CD14-positive monocyte (primary cell): Measurements from ENCODE around the genes NOTCH2 and NBPF8.

GRCh38 chr1:119765672-119766087 is 3.0 kb downstream of the HMGCS2 start:
- CAGE, long polyA plus RNA, result no peak

DNA sequence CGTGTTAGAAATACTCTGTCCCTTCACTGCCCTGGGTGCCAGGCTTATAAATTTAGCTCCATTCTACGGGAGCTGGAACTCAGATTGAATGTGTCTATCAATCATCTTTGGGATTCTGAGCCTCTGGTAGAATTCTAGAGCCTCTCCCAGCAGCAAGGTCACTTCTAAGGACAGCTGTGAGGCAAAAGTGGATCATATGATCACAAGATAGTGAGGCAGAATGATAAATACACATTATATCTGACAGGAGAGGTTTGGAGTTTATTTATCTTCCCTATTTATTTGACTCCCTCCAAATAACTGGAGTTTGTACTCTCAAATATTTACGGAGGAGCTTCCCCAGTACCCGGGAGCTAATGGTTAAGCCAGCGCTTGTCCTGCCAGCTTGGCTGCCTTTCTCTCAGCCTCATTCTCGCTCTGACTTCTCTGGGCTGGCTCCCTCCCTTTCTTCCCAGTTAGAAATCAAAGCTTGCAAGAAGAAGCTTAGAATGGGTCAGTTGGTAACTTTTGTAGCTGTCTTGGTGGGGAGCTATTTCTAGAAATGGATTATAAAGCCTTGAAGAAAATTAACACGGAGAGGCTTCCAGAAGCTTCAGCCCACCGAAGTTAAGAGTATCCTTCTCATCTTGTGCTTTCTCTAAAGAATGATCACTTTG is 2.3 kb downstream of the HMGCS2 start:
- CAGE, long polyA plus RNA, result no peak

DNA sequence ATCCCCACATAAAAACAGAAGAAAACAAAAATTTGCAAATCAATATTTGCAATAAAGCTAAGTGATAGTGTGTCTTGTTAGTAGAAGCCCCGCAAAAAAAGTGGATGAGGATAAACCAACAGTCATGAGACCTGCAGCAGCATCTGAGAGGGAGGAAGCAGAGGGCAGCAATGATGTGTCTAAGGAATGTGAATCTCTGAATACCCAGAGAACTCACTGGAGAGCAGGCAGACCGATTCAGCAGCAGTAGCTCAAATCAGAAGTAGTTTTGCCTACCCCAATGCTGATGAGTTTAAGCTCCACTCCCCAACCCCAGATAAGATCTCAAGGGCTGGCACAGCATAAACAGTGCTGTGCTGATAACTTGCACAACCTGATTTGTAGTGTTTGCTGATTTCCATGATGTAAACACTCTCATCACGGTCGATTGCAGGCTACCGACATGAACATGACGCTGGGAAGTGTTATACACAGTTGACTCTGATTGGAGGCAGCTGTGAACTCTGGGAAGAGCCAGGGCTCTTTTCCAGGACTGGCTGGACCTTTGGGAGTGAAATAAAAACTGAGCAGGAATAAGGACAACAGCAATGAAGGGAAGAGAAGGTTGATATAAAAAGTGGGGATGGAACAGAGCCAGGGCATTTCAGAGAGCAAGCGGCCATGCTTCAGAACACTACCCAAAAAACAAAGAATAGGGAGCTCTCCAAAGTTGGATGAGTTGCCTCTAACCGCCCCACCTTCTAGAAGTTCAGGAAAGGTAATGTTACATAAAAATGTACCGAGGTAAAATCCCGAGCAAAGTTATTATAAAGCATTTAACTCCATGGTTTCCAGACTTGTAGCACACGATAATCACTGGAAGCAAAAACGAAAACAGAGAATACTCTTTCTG is 11.3 kb upstream of the HMGCS2 start:
- CAGE, long polyA plus RNA, result no peak

GRCh38 chr1:119799477-119800116 is 11.7 kb downstream of the REG4 start:
- CAGE, long polyA plus RNA, result no peak

GRCh38 chr1:119937576-119938145 is 41.3 kb upstream of the ADAM30 start:
- CAGE, long polyA plus RNA, result no peak

DNA sequence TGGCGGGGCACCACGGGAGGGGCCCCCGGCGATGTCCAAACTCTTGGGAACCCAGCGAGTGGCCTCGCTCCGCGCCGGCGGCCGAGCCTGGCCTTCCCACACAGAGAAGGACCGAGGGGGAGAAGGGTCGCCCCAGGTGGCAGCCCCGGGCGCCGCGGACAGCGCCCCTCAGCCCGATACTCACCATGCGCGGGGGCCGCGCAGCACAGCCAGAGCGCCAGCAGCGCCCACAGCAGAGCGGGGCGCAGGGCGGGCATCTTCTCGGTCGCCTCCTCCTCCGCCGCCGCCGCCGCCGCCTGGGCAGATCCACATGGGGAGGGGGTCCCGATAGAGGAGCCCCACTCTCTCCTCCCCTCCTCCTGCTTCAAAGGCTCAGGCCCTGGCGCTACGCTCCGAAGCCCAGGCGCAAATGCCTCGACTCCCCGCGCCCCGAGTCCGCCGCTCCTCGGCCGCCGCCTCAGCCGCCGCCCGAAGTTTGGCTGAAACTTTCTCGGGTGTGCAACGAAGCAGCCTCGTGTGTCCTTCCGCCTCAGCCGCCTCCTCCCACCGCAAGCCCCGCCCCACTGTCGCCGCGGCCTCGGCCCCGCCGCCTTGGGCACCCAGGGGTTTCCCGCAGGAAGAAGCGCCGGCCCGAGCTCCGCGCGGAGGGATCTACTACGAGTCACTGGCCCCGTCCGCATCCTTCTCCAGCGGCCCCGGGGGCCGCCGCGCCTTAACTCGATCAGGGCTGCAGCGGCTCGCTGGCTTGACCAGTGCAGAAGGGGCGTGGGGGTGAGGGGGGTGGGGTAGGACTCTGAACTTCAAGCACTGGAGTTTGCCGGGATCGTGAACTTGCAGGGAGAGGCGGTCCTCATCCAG is at the start of gene NOTCH2:
Gene NOTCH2 (minus strand): TSS at position 513 of the 858 bp plus-strand sequence.
- CAGE, long polyA plus RNA, result no peak

DNA sequence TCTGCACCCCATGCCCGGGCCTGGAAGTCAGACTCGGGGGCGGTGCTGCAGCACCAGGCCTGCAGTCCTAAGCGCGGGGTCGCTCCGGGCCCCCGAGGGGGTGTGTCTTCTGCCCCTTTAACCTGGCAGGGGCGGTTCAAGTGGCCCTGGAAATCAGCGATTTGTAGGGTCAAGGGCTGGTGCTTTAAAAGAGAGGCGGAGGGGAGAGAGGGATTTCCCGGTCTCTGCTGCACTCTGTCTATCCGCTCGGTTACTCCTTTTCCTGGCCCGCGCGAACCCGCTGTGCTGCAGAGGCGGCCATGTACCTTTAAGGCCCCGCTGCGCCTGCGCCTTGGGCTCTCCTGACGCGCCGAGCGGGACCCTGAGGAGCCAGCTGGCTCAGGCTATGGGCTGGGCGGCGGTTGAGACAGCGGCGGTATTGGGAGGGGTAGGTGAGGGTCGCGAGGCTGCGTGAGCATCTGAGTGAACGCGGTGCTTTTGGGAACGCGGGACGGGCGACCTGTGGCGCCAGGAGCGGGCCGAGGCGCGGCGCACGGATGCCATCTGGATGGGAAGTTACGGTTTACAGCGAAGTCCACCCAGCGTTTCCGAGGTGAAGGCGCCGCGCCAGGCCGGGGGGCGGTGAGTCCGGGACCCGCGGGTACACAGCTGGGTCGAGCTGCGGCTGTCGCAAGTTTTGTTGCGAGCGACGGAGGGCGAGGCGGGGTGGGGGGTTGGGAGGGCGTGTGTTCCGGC is at the start of gene NBPF8:
Gene NBPF8 (plus strand): TSS at position 352 of the 735 bp plus-strand sequence.
- CAGE, long polyA plus RNA, result no peak

GRCh38 chr1:120453612-120454012 is 38.8 kb downstream of the NBPF8 start:
- CAGE, long polyA plus RNA, result no peak

DNA sequence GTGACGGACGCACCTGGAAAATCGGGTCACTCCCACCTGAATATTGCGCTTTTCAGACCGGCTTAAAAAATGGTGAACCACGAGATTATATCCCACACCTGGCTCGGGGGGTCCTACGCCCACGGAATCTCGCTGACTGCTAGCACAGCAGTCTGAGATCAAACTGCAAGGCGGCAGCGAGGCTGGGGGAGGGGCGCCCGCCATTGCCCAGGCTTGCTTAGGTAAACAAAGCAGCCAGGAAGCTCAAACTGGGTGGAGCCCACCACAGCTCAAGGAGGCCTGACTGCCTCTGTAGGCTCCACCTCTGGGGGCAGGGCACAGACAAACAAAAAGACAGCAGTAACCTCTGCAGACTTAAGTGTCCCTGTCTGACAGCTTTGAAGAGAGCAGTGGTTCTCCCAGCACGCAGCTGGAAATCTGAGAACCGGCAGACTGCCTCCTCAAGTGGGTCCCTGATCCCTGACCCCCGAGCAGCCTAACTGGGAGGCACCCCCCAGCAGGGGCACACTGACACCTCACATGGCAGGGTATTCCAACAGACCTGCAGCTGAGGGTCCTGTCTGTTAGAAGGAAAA is 217.0 kb downstream of the SRGAP2C start:
- CAGE, long polyA plus RNA, result no peak

DNA sequence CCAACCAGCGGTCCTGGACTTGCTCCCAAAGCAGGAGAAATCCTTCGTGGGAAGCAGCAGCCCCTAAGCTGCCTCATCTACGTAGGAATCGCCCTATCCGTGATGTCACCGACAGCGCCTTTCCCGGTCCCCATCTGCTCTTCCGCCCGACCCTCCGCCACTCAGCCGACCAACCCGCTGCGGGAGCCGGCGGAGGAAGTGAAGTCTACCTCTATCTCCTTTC is 206.1 kb downstream of the H3-7 start:
- CAGE, long polyA plus RNA, result no peak

GRCh38 chr1:144412046-144413004 is 38.9 kb upstream of the PPIAL4E start:
- CAGE, long polyA plus RNA, result no peak

GRCh38 chr1:144460694-144460973 is 835 bp downstream of the NBPF15 start:
- CAGE, long polyA plus RNA, result no peak

GRCh38 chr1:144567429-144568091 is 25.1 kb upstream of the PPIAL4F start:
- CAGE, long polyA plus RNA, result no peak

- CAGE, long polyA plus RNA, result no peak
Measured at GRCh38 chr1:145475243-145475678, 49.9 kb upstream of the NBPF20 start.

DNA sequence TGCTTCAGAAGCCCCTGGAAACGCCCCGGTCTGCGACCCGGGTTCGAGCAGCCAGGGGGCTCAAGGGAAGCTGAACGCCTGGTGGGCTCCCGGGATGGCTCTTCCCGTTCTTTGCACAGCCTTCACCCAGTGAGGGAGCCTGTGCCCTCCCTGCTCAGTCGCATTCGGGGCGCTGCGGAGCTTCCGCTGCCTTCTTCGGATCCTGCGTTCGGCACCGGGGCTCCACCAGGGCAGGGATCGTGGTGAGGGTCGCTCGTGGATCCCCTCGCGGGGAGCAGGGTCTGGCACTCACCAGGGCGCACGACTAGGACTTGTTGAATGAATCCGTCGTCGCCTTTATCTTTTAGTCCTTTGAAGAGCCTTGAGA is 50.3 kb upstream of the NBPF20 start:
- CAGE, long polyA plus RNA, result no peak

DNA sequence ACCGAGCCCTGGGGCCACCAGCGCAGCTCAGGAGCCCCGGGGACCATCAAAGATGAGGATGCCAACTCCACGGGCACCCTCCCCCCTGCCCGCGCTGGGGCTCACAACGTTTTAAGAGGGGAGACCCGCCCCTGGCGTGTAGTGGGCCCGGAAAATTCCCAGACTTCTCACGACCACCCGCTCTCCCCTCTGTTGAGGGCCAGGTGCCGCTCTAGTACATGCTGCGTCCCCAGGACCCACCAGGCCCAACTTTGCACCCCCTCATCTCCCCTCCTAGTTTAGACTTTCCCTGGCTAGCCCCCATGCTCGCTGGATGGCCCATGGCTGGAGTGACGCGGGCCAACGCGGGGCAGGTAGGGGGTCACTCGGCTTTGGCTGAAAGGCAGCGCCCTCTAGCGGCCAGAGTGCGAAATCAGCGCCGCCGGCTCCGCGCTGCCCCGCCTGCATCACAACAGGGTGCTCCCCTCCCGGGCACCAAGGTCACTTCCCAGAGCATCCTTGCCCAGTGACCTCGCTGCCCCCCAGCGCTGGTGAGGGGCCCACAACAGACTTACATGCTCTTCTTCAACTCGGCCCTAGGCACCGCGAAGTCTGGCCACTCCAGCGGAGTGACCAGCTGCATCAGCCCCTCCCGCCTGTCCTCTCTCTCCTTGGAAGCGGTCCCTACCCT is 1.8 kb downstream of the CD160 start:
- CAGE, long polyA plus RNA, result no peak

DNA sequence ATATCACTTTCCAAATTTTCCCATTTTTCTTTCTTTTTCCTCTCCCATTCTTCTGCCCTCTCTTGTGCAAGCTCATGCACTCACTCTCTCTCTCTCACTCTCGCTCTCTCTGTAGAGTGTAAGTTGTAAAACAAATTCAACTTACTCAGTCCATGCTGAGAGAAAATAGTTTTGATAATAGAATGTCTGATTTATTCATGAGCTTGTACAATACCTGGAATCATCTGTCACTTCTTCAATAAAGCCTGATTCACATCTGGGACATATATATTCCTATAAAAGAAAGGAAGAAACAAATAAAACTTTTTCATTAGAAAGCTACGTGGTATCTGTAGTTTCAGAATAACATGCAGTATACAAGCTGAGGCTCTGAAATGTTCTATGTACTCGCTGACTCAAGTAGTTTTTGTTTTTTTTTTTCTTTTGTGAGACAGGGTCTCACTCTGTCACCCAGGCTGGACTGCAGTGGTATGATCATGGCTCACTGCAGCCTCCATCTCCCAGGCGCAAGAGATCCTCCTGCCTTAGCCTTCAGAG is 35.1 kb downstream of the RNF115 start:
- CAGE, long polyA plus RNA, result no peak

DNA sequence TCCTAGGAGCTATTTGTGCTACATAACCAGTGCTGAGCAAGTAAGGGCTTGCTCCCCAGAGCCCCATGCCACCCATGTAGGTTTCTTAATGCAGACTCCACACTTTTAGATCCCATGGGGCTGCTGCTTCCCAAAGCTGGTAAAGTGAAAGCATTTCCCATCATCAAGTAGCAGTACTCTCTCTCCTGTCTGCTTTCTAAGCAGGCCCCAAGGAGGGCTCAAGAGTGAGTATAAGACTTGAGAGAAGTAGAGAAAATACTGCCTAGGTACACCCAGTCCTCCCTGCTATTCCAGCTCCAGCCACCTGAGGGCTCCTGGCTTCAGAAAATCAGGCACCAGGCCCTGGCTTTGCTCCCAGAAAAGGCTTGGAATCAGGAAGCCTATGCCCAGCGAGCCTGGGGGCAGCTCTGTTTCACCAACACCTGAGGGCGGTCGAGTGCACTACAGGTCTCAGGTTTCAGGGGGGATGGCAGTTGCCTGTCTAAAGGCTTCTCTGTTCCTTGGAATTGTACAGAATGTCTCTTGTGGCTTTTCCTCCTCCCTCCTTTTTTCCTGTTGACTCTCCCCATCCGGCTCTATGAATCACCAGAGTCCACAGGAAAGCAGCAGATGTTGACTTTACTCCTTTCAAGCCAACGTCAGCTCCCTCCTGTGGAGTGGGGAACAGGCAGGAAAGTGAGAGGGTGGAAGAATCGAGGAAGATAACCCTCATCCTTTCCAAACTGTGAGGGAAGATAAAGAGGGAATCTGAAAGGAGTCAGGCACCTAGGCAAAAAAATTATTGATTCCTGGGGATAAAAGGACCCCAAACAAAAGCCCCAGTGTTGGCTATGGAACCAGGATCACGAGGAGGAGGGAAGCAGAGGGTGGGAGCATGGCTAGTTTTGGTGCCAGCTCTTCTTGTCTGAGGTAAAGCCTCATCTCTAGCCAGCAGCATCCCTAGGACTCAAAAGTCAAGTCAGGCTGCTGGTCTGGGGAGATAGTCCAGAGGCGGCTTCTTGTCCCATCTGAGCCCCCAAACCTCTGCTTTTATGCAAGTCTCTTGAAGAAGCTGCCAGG is 6.4 kb upstream of the ANKRD35 start:
- CAGE, long polyA plus RNA, result no peak

GRCh38 chr1:145927987-145928448 is 734 bp upstream of the RBM8A start:
- CAGE, long polyA plus RNA, result no peak

GRCh38 chr1:145949128-145949816 is 8.5 kb downstream of the LIX1L start:
- CAGE, long polyA plus RNA, result no peak